Measurements from ENCODE around the genes SLC9A3 and TPPP.

DNA sequence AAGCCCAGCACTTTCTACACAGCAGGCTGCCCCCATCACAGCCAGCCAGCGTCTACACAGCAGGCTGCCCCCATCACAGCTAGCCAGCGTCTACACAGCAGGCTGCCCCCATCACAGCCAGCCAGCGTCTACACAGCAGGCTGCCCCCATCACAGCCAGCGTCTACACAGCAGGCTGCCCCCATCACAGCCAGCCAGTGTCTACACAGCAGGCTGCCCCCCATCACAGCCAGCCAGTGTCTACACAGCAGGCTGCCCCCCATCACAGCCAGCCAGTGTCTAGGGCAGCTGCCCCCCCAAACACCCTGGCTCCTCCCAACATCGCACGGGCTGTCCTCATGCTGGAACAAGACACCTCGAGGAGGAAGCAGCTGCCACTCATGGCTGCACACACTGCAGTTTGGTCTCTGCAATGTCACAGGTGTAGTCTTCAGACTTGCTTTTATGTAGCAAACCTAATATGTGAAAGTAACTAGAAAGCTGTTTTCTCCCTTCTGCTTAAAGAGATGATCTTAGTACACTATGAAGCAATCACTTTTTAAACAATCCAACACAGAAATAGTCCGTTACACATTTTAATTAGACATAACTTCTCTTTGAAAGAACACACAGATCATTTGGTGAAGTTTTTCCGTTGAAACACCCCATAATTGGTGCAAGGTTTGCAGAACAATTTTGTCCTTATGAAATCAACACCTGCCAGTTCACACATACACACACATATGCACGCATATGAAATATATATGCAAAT lies 9.7 kb downstream of the LRRC14B start:
- PRO-cap: no peak
- RAMPAGE, long total RNA, 3 experiments: no peak in any of the 3 experiments

DNA sequence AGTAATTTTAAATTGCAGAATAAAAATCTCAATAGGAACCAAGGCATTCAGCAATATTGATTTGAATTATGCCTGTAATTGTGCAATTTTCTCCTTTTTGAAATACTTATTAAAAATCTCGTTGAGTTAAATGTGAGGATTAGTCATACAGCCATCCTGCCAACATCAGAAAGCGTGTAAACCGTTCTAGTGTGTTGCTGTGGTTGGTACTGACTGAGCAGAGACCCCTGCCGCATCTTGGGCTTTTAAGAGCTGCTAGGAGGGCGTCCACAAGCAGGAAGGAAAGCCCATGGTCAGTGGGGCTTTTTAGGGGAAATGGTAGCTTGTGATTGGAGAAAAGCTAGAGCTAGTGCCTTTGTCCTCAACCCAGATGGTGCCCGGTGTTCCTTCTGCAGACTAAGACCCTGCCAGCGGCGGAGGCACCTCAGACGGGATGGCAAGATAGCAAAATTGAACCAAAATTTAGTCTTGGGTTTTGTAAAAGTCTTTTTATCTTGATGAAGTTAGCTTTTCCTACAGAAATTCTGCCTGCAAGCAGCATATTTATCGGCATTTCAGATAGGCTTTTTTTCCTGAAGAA lies 1.4 kb downstream of the SDHA start:
- PRO-cap: no peak
- RAMPAGE, long total RNA, 3 experiments: no peak in any of the 3 experiments

- PRO-cap: no peak
- RAMPAGE, long total RNA, 3 experiments: no peak in any of the 3 experiments
Measured at GRCh38 chr5:279597-279939, 8.1 kb downstream of the PDCD6 start.

DNA sequence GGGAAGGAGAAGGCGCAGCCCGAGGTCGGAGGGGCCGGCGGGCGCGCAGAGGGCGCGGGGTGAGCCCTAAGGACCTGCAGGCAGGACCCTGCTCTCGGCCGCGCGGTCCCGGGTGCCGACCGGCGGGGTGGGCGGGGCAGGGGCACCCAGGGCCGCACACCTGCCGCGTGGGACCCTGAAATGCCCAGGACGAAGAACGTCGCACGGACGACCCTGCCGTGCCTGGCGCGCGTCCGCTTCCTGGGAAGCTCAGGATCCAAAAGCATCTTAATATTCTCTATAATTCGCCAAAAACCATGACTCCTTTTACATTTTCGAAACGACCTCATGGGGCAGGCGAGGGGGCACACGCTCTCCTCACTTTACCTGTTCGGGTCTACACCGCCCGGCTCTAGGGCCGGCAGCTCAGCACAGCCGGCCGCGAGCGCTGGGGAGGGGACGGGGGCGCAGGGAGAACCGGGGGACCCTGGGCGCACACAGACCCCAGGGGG lies 498 bp upstream of the AHRR start:
- PRO-cap: no peak
- RAMPAGE, long total RNA, 3 experiments: no peak in any of the 3 experiments

GRCh38 chr5:399624-400735 lies 43.0 kb upstream of the EXOC3 start:
- PRO-cap: no peak
- RAMPAGE, long total RNA, 3 experiments: no peak in any of the 3 experiments

- PRO-cap: no peak
- RAMPAGE, long total RNA, 3 experiments: no peak in any of the 3 experiments
Measured at GRCh38 chr5:475795-476486, 33.0 kb downstream of the EXOC3 start.

DNA sequence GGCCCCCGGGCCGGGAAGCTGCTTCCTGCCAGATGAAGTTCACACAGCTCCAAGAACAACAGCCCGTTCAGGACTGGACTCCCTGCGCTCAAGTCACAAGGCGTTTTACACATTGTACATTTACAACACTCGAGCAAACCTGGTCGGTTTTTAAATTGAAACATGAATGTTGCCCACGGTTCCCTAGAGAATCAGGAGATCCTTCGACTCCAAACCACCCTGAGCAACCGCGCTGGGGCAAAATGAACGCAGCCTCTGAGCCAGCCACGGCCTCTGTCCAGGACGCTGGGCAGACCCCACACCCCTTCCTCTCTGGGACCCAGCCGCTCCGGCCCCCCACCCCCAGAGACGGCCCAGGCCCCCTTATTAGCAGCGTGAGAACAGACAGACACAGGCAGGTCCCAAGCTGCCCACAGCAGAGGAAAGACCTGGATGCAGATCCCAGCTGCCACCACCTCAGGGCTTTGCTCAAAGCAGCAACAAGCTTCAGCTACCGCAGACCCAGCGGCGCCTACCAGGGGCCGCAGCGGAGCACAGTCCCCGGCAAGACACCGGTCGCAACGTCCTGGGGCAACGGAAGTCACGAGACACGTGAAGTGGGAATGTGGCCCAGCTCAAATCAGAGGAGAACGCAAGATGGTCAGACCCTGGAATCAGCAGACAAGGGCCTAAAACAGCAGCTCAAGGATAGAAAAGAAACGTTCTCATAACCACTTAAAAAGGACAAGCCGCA lies 22.1 kb downstream of the SLC9A3 start:
- PRO-cap: no peak
- RAMPAGE, long total RNA, 3 experiments: no peak in any of the 3 experiments

- PRO-cap: no peak
- RAMPAGE, long total RNA, 3 experiments: no peak in any of the 3 experiments
Measured at GRCh38 chr5:520399-520952, 3.8 kb downstream of the SLC9A3 start.

DNA sequence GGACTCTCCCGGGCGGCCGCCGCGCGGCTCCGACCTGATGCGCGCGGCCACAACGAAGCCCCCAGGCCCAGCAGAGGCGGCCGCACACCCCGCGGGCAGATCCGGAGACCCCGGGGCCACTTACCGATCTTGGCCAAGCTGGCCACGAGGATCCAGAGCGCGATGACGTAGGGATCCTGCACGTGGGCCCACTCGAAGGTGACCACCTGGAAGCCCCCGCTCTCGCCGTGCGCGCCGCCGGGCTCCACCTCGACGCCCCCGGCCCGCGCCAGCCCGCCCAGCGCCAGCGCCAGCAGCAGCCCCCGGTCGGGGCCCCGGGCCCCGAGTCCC lies 296 bp downstream of the SLC9A3 start:
- PRO-cap: no peak
- RAMPAGE, long total RNA, 3 experiments: no peak in any of the 3 experiments

GRCh38 chr5:524318-524729 lies at the start of gene SLC9A3:
Gene SLC9A3, minus strand, starts transcription at chr5:524449.
- PRO-cap: bidirectional peak, plus-strand start at chr5:524619, minus-strand start at chr5:524426
- RAMPAGE, long total RNA, 3 experiments: start-site peak on the plus strand in 1 of 3 experiments, at chr5:524628-524633 at its widest, 5 reads per replicate

- PRO-cap: no peak
- RAMPAGE, long total RNA, 3 experiments: no peak in any of the 3 experiments
Measured at GRCh38 chr5:554997-555466, 30.8 kb upstream of the SLC9A3 start.

GRCh38 chr5:671897-672643 lies 21.1 kb downstream of the TPPP start:
- PRO-cap: no peak
- RAMPAGE, long total RNA, 3 experiments: no peak in any of the 3 experiments

GRCh38 chr5:693117-693893 lies at the start of gene TPPP:
Gene TPPP, minus strand, starts transcription at chr5:693352.
- PRO-cap: bidirectional peak, plus-strand start at chr5:693545, minus-strand start at chr5:693381
- RAMPAGE, long total RNA, 3 experiments: start-site peak on the minus strand in 2 of 3 experiments, at chr5:693300-693365 at its widest, 14 to 30 reads per replicate

DNA sequence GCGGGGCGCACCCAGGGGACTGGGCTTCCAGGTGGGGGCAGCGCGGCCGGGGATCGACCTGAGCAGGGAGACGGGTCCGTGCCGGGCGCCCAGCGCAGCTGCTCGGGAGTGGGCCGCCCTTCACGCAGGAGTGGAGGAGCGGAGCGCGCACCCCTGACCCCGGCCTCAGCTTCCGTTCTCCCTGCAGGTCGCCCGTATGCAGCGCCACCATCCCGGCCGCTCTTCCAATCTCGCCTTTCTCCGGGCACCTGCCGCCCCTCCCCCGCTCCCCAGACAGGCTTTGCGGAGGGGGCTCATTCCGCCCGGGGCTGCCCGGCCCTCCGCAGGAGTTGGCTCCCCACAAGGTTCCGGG lies 718 bp upstream of the TPPP start:
- PRO-cap: no peak
- RAMPAGE, long total RNA, 3 experiments: no peak in any of the 3 experiments

GRCh38 chr5:757529-758638 lies 26.6 kb downstream of the ZDHHC11B start:
- PRO-cap: no peak
- RAMPAGE, long total RNA, 3 experiments: no peak in any of the 3 experiments

GRCh38 chr5:801545-801799 lies 16.9 kb upstream of the ZDHHC11B start:
- PRO-cap: no peak
- RAMPAGE, long total RNA, 3 experiments: no peak in any of the 3 experiments

DNA sequence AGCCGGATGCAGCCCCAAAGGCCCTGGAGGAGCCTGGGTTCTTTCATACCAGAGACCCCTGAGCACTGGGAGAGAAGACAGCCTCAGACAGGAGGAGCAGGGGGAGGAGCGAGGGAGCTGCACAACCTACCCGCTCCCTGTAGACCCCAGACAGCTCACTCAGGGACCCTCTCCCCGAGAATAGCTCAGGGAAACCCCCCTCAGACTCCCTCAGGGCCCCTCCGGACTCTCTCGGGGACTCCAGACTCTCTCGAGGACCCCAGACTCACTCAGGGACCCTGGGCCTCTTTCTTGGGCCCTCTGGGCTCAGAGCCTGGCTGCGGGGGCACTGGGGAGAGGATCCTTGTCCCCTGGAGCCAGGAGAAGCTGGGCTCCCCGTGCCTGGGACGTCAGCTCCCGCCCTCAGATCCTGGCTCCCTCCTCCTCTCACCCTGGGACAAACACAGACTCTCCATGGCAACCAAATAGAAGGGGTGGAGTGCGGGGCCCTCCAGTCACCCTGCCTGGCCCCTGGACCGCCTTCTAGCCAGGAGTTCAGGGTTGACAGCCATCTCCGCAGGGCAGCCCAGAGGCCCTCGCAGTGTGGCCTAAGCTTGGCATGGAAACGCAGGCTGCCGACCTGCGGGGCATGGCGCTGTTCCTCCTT lies 1.3 kb downstream of the ZDHHC11 start:
- PRO-cap: no peak
- RAMPAGE, long total RNA, 3 experiments: no peak in any of the 3 experiments

- PRO-cap: no peak
- RAMPAGE, long total RNA, 3 experiments: no peak in any of the 3 experiments
Measured at GRCh38 chr5:926736-927327, 34.1 kb downstream of the TRIP13 start.

GRCh38 chr5:1059954-1060715 lies 51.5 kb downstream of the NKD2 start:
- PRO-cap: no peak
- RAMPAGE, long total RNA, 3 experiments: start-site peak on the minus strand in 1 of 3 experiments, at chr5:1060404-1060464 at its widest, 17 reads per replicate

DNA sequence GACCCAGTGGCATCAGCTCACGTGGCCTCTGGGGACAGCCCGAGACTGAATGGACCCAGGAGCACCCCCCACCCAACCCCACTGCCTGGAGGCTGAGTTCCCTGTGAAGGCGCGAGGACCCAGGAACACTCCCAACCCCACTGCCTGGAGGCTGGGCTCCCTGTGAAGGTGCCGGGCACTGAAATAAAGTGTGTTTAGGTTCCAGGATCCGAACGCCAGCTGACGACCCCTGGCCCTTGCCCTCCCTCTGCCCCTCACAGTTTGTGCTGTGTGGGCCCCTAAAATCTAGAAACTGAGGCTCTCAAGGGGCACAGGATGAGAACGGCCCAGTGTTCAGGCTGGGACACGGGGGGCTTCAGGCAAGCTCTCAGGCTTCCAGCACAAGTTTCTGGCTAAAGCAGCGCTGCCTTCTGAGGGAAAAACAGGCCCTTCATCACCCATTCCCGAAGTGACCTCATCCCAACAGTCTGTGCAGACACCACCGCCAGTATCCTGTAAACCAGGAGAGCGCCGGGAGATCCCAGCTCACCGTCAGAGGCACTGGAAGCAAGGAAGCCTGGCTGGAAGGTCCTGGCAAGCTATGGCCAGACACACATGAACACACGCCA lies 8.9 kb downstream of the SLC12A7 start:
- PRO-cap: no peak
- RAMPAGE, long total RNA, 3 experiments: no peak in any of the 3 experiments

Data from tibial nerve (tissue), 3 donors.